Occipital lobe (tissue), 2 donors: Measurements from ENCODE around the genes KLK15, KLK9, SIGLEC9 and SIGLEC6.

DNA sequence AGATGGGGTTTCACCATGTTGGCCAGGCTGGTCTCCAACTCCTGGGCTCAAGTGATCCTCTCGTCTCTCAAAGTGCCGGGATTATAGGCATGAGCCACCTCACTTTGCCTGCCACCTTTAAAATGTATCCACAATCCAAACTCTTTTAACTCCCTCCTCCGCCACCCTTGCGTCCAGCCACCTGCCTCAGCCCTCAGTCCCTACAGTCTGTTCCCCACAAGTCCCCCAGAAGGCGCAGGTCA lies 7.6 kb upstream of the EMC10 start:
- RAMPAGE, long total RNA = no peak

DNA sequence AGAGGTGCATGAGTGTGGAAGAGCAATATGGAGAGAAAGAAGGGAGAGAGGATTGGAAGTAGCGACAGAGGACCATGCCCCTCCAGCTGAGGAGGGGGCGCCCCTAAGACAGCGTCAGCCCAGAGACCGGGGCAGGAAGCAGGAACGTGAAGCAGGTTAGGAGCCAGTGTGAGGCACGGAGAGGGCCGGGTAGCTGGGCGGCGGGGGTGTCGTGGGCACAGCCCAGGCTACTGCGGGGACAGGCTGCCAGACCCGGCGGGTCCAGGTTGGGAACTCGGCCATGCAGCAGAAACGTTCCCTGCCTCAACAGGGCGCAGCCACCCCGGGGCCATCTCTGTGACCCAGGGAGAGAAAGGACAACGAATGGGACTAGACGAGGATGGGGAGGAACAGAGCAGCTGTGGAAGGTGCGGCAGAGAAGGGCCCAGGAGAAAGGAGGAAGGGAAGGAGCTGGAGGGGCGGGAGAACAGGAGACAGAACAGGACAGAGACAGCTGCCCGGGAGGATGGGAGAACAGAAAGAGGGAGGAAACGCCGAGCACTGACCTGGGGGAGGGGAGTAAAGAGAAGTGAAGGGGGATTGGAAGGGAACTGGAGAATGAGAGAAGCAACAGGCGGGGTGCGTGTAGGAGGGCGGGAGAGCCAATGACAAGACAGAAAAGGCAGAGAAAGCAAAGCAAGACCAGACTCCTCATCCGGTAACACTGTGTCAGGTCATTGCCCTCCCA lies 12.9 kb upstream of the GARIN5A start:
- RAMPAGE, long total RNA = no peak

DNA sequence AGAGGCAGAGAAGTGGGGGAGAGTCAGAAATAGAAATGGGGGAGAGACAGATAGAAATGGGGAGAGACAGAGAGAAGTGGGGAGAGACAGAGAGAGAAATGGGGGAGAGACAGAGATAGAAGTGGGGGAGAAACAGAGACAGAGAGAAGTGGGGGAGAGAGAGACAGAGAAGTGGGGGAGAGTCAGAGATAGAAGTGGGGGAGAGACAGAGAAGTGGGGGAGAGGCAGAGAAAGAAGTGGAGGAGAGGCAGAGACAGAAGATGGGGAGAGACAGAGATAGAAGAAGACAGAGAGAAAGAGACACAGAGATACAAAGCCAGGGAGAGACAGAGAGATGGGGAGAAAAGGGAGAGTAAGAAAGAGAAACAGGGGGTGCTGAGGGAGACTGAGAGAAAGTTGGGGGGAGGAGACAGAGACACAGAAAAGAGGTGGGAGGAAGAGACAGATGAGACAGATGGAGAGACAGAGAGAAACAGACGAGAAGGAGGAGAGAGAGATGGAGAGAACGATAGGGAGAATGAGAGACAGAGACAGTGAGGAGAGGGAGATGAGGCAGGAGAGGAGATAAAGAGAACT lies 13.0 kb downstream of the JOSD2 start:
- RAMPAGE, long total RNA = no peak

DNA sequence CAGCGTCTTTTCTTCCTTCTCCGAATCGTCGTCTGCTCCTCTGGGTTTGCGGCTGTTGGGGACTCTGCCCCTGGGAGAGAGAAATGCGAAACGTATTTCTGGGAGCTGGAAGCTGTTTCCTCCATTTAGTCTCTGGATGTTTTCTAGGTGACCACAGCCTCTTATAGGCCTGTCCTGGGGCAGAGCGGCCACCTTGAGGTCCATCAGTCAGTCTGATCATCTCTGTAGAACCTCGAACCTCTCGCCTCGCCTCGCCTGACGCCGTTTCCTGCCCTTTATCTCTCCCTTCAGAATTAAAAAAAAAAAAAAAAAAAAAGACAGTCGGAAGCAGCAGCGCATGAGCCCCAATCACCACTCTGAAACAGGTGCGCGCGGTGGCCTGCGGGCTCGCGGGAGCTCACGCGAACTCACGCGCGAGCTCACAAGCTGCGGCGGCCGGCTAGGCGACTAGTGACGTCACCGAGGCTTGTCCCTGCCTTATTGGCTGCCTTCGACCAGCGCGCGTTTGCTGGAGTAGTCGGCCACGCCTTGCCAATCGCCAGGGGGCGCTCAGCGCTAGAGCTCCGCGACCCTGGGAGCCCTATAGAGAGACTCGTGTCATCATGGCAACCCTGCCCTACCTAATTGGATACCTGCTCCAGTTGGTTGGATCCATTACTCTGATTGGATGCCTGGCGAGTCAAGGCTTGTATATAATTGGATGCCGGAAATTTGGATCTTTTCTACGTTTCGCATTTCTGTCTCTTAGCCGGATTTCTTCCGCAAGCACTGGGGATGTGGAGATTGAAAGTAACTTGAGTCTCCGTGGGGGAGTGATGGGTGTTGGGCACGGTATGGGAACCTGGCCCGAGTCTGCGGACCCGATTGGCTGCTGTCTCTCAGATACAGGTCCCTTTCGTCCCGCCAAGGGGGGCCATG lies 31.7 kb downstream of the SYT3 start:
- RAMPAGE, long total RNA = no peak

- RAMPAGE, long total RNA = no peak
Observed at GRCh38 chr19:50794922-50795421, 4.8 kb downstream of the ACP4 start.

GRCh38 chr19:50804762-50805479 lies 14.7 kb downstream of the ACP4 start:
- RAMPAGE, long total RNA = no peak

GRCh38 chr19:50833303-50833809 lies at the start of gene KLK15:
TSS of gene KLK15 (minus strand) at chr19:50833574.
- RAMPAGE, long total RNA = no peak

- RAMPAGE, long total RNA = no peak
Observed at GRCh38 chr19:50850856-50851464, 3.8 kb upstream of the KLK3 start.

GRCh38 chr19:51009427-51009793 lies at the start of gene KLK9:
TSS of gene KLK9 (minus strand) at chr19:51009592.
- RAMPAGE, long total RNA = no peak

GRCh38 chr19:51027413-51028377 lies 1.3 kb upstream of the KLK11 start:
- RAMPAGE, long total RNA = no peak

GRCh38 chr19:51124566-51125373 lies at the start of gene SIGLEC9:
TSS of gene SIGLEC9 (plus strand) at chr19:51124906.
- RAMPAGE, long total RNA = no peak

- RAMPAGE, long total RNA = no peak
Observed at GRCh38 chr19:51361492-51361764, 4.8 kb downstream of the ETFB start.

GRCh38 chr19:51441446-51442084 lies 16.7 kb downstream of the SIGLEC8 start:
- RAMPAGE, long total RNA = no peak

DNA sequence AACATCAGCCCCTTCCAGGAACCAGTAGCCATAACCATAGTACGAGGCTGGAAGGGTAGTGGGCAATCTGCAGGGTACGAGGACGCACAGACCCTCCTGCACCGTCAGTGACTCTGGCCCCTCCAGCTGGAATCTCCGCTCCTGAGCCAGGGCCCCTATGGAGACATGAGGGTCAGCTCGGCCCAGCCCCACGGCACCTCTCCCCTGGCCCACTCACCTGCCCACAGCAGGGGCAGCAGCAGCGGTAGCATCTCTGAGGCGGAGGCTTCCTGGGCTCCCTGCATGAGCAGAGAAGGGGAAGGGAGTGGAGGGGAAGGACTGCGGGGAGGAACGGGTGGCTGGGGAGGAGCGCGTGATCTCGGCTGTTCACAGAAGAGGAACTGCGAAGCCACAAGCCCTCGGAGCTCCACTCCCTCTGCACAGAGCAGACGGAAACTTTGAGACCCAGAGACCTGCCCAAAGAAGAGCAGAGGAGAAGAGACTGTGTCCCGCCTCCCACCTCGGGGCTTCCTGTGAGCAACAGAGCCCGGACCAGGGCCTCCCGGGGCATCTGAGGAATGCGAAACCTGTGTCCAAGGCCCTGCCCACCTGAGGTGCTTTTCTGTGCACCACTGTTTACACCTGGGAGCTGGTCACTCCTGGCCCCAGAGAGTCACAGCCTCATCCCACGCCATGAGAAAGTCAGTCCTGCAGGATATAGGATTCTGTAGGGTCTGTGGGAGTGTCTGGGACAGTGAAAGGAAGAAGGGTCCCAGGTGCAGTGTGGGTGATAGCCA lies at the start of gene SIGLEC6:
Gene SIGLEC6, minus strand, starts transcription at position 306 of the 776 bp plus-strand sequence.
- RAMPAGE, long total RNA = no peak

GRCh38 chr19:51551578-51552151 lies 19.4 kb upstream of the ZNF175 start:
- RAMPAGE, long total RNA = no peak

GRCh38 chr19:51593361-51593779 lies 22.3 kb downstream of the ZNF175 start:
- RAMPAGE, long total RNA = no peak

DNA sequence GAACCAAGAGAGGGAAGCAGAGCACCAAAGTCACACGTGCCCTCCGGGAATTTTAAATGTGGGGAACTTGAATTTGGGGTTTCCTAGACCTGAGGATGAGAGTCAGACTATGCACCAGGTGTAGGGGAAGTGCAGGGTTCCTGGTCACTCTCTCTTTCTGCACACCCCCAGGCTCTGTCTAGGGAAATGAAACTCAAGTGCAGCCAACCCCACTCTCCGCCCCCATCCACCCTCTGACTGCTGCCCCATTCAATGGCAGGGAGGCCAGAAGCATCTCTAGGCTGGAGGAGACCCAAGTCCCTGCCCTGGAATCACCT lies 4.5 kb upstream of the SIGLEC14 start:
- RAMPAGE, long total RNA = no peak

- RAMPAGE, long total RNA = no peak
Observed at GRCh38 chr19:51689092-51689646, 4.0 kb upstream of the SPACA6 start.

GRCh38 chr19:51690181-51690708 lies 2.9 kb upstream of the SPACA6 start:
- RAMPAGE, long total RNA = no peak

DNA sequence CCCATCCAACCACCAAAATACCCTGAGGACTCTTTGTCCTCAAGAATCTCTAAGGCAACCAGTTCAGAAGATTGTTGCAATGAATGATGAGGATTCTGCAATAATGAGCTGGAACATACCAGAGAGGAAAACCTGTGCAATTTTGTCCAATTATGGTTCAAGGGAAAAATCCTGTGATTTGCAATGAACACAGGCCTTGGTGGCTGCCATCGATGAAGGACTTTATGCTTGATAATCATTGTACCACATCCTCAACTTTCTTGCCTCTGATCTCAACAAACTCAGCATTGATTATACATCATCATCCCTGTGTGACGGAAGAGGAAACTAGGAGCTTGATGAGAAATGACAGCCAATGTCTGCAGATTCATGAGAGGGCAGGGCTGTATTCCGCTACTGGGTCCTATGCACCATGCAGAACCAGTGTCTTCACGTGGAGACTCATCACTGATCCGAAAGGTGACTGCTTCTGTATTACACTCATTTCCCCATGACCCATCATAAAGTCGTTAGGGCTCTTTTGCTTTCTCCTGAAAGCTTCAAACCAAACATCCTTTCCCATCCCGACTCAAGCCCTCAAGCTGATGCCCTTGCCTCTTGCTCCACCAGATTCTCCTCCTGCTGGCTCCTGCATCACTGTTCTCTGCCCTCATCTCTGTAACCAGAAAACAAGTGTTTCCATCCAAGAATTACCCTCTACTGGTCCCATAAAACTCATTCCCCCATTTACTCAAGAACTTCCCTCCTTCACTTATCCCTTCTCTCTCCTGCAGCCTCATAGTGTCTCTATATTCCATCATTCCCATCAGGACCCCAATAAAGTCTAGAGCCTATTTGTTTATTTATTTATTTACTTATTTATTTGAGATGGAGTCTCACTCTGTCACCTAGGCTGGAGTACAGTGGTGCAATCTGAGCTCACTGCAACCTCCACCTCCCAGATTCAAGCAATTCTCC lies 863 bp downstream of the FPR1 start:
- RAMPAGE, long total RNA = no peak